ENCODE measurements around the gene NFXL1.

DNA sequence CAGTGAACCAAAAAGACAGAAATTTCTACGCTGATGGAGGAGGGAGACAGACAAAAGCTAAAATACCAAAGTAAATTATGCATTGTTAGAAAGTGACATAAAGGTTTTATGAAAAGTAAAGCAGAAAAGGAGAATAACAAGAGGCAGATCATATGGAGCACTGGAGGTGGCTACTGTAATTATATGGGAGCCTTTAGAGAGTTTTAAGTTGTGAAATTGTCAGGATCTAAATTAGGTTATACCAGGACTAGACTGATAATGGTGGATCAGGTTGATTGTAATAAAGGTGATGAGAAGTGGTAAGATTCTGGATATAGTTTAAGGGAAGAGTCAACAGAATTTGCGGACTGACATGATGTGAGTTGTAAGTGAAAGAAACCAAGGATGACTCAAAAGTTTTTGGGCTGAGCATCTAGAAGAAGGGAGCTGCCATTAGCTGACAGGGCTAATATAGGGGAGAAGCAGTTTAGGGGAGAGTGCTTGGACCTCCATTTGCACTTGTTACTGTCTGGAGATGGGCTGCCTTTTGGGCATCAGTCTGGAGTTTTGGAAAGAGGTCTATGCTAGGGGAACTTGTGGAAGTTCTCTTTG lies 15.2 kb downstream of the ATP10D start:
- PRO-cap = no peak

DNA sequence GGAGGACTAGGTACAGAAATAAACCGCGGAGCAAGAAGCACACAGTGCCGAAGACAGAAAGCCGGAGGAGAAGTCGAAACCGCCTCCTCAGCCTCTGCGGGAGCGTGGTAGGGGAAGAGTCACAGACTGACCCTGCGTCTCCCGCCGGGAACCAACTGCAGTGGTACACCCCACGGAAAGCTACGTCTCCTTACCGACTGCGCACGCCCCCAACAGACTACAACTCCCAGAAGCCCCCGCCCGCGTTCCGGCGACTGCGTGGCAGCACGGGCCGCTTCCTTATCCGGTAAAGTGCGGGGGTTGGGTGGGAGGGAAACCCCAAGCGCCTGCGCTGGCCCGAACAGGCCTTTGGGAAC lies at the start of gene NFXL1:
Gene NFXL1, minus strand, starts transcription at position 165 of the 356 bp plus-strand sequence.
- PRO-cap = bidirectional peak, plus-strand start outside the sequence, minus-strand start at position 165 of the sequence

GRCh38 chr4:47914775-47914924 lies 267 bp upstream of the NFXL1 start:
- PRO-cap = bidirectional peak, plus-strand start at chr4:47914827, minus-strand start at chr4:47914583

DNA sequence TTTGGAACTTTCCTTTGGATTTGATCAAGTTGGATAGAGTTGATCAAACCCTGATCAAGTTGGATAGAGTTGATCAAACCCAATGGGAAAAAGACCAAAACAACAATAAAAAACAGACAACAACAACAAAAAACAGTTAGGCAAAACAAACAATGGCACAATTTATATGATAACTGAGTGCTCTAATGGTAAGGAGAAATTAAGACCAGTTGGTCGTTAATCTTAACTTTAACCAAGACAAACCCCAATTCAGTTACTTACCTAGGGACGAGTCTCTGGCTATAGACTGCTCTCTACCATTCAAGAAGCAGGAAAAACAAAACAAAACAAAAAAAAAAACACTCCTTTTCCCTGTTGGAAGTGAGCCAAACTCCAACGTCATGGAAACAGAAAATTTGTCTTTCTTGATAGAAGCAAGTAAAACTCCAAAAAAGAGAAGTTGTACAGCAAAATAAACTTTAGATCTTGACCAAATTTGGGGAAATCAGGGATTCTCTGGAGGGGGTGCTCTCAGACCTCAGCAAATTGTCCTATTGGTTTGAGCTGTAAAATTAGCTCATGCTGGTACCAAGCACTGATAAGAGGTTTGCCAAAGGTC lies 3.8 kb downstream of the CNGA1 start:
- PRO-cap = no peak

GRCh38 chr4:48490434-48490633 lies 282 bp downstream of the ZAR1 start:
- PRO-cap = no peak

DNA sequence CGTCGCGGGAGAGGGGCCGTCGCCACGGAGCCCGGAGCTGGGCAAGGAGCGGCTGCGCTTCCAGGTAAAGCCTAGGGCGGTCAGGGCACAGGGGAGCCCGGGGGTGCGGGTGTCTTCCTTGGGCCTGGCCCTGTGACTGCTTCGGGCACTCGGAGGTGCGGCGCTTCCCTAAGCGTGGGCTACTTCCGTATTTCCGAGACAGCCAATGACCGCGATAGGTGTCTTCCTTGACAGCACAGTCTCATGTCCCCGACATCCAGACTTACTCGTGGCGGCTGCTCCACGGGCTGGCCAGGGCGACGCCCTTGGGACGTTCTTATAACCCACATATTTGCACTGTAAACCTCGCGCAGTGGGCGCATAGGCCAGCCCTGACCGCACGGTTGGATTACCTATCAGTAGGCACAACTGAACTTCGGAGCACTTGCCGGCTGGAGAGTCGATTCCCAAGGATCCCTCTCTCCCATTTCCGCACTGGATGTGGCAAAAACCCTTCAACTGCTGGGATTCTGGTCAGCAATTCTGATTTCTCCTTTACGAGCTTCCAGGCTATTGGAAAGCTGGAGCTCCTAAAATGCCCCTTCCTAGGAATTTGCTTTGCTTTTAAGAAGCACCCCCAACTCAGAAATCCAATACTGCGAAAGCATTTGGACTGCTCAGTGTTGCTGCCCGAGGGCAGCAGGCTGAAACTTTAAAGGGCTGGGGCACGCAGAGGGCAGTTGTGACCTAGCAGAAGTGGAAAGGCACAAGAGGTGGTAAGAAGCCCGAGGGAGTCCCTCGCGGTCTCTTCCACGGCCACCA lies 1.3 kb downstream of the ZAR1 start:
- PRO-cap = no peak

DNA sequence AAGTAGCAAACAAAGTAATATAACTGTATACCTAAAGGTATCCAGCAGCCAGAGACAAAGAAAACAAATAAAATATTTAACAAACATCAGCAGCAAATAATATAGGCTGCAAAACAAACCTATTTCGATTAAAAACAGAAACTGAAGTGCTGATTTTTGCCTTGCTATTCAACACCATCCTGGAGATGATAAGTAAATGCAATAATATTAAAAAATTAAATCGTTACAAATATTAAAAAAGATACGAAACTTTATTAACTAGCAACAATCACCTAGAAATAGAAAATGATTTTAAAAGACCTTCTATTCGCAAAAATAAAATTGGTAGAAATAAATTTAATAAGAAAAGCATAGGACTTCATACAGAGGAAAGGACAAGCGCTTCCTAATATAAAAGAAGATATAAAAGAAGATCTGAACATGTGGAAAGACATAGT lies 136.6 kb downstream of the FRYL start:
- PRO-cap = no peak

DNA sequence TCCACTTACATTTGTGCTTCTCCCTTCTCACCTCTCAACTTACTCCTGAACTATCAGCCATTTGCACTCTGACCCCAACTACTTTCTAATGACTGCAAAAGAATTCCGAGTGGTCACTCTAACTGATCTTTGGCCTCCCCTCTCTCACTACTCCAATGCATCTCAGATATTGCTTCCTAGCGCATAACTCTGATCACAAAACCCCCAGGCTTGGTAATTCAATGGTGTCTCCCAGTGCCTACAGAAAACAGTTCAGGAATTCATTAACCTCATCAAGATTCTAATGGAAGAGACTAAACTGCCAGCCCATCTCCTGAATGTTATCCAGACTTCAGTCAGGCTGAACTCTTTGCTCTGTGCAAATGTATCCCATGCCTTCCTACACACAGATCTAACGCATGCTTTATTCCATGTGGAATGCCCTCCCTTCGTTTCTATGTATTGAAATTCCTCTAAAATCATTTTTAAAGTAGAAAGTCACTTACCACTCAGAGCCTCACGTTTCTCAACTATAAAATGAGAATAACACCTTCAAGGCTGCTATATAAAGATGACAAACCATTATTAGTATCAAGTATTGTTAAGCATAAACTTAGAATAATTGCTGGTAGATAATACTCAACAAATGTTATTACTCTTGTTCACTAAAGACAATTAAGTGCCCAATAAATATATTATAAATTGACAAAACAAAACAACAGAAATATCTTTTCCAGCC lies 61.0 kb downstream of the FRYL start:
- PRO-cap = no peak

DNA sequence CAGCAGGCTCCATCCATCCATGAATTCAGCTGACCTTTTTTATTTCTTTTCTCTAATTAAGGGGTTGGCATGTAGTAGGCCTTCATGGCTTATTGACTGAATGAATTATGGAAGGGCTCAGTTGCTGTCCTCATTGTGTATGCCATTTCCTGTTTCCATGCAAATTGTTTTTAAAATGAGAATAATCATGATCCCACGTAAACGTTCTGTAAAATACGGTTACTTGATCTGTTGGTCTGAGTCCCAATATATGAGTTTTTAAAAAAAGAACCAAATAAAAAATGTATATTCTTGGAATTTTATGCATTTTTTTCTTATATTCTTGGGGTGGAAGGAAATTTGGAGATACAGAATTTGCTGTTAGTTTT lies 817 bp downstream of the OCIAD1 start:
- PRO-cap = unidirectional peak, minus-strand start at position 141 of the sequence

GRCh38 chr4:51842108-51842390 lies 904 bp upstream of the DCUN1D4 start:
- PRO-cap = no peak

DNA sequence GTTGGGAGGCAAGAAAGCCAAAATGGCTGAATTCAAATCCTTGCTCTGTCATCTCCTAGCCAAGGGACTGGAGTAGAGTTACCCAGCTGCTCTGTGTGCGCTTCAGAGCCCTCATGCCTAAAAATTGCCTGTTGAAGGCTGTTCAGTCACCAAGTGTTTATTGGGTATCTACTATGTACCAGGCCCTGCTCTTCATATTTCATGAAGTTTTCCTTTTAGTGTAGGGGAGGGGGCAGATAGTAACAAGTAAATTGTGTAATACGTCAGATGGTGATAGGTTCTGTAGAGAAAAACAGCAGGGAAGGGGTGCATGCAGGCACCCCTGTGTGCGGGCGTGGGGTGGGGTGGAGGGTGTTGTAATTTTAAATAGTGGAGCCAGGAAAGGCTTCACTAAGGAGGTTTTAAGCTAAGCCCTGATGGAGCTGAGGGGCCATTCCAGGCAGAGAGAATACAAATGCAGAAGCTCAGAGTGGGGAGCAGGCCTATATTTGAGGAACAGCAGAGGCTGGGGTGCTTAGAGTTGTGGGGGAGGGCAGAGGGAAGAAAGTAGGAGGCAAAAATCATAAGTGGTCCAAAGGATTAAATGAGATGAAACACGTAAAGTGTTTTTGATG lies 7.6 kb downstream of the DCUN1D4 start:
- PRO-cap = no peak

DNA sequence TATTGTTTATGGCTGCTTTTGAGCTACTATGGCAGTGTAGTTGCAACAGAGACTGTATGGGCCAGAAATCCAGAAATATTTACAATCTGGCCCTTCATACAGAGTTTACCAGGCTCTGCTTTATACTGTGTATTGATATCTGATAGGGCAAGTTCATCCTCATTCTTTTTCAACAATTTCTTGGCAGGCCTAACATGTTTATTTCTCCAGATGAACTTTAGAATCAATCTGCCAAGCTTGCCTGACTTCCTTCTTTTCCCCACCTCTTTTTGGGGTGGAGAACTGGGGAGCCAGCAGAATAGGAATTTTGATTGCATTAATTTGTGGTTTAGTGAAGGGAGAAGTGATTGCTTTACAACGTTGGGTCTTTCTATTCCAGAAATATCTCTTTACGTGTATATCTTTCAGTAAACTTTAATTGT lies 15.9 kb downstream of the DCUN1D4 start:
- PRO-cap = no peak

DNA sequence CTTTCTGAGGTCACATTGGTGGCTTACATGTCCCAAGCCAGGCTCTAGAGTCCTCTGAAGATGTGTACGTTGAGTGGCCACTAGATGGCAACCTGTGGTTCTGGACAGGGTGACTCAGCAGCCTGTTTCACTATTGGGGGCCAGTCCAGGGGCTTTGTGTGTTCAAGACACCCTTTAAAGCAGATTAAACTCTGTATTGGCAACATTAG lies 52.9 kb downstream of the DCUN1D4 start:
- PRO-cap = no peak

DNA sequence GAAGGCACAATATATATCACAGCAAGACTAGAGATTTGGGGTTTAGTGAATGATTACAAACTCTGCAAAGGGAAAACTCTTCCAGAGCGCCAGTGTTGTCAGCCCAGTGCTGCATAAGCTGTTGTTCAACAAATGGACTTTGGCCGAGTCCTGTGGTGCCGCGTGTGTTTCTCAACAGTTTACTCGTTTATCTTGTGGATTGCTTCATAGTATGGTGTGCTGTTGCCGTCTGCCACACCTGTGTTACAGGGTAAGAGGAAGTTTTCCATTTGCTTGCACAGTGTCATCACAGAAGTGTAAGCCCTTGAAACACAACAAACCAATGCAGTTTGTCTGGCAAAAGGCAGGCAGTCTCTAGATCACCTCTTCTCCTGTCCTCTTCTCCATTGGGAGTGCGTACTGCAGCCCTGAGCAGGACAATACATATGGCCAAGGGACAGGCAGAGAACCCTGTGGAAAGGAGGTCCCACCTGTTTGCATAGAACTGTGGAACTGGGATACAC lies 66.3 kb downstream of the DCUN1D4 start:
- PRO-cap = no peak

DNA sequence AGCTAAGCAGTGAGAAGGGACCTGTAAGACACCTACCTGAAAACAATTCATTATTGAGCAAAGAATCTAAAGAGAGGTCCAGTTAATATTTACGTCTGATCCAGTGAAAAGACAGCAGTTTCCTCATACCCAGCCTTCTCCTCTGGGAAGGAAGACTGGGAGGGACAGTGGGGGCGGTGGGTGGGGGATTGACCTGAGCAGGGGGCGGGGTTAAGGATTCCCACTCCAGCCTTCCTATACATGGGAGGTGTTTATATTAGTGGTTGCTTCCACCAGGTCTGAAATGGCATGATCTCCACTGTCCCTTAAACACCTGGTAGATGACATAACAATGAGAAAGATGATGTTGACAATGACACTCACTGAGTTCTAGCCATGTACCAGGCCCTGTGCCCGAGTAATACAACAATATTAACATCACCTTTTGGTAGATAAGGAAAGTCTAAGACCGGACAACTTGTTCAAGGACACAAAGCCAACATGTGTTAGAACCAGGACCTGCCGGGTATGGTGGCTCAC lies 2.8 kb downstream of the USP46 start:
- PRO-cap = no peak

DNA sequence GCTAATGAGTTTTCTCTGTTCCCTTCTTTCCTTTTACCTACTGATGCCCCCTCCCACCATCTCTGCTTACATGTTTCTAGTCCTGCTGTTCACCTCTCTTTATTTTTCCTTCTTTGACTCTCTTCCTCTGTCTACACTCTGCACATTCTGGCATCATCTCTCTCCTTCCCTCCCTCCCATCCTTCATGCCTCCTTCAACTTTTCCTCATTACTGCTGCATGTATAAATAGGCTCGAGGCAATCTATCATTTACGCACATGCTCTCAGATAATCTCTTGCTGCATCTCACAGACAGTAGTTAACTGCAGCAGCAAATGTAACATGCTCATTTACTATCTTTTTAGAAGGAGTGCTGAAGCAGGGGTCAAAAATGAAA lies 127.7 kb downstream of the RASL11B start:
- PRO-cap = no peak

DNA sequence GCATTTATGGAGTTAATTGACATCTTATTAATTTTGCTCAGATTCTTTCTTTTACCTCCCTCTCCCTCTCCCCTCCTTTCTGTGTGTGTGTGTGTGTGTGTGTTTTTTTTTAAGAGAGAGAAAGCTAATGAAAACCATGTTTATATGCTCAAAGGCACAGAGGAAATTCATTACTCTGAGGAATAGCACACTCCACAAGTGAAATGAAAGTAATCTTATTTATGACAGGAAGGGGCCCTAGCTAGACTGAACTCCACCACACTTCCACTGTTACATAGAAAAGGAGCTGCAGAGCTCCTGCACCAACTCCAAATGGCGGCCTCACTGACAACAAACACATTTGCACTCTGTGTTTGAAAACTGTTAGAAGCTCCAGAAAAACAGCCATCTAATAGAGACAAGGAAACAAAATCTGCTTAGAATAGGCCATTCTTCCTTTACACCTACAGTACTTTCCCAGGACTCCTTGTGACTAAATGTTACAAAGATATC lies 150.7 kb downstream of the RASL11B start:
- PRO-cap = no peak

- PRO-cap = no peak
These were observed 161.9 kb downstream of the RASL11B start for GRCh38 chr4:53023711-53024789.

GRCh38 chr4:53479123-53479556 lies 101.7 kb downstream of the FIP1L1 start:
- PRO-cap = no peak

- PRO-cap = no peak
These were observed 26.9 kb downstream of the LNX1 start for GRCh38 chr4:53564330-53564764.